ENCODE measurements around the gene ANGPTL2.

- RRBS, 2 experiments, result 8 to 10% methylated on average over 9 of the region's 37 CpGs
Measured at GRCh38 chr9:127121883-127122866, at the start of gene ANGPTL2. TSS of gene ANGPTL2 (minus strand) at chr9:127122635.

DNA sequence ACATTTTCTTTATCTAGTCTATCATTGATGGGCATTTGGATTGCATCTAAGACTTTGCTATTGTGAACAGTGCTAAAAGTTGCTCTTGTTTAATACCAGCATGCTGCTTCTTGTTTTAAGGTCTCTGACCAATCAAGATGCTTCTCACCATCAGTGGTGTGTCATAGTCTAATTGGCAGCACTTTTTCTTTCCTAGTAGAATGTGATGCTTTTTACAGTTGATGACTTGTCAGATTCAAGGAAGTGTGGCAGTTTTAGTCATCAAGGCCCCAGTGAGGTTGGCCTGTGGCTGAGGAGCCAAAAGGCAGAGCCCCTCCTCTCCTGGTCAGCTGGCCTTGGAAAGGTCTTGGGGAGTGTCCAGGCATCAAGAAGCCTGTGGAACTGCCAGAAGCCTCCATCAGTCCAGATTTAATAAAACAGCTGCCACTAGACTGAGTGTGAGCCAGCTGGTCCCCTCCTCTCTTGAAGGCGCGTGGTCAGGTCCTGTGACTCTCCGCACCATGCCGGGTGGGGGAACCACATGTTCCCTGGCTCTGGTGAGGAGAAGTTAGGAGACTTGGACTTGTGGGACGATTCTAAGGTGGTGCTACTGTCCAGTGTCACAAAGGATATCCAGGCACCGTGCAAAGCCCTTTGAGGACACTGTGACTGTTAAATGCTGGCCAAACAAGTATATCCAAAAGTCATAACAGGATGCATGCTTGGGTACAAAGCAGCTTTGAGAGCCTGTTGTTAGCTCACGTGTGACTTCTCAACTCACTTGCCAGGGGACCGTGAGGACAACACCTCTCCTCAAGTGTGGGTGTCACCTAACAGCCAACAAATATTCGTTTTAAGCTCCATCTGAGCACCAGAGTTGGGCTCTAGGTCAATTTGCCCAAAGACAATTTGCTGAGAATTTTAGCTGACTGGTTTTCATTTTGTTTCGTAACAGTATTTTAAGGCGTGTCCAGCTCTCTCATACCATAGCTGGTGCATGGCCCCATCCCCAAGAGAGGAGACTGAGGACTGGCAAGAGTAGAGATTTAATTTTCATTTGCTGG, 6.1 kb upstream of the ANGPTL2 start:
- RRBS, 2 experiments, result no CpG with 5 or more reads among the region's 11 CpGs

- RRBS, 2 experiments, result 10% methylated on average over 2 of the region's 16 CpGs
Measured at GRCh38 chr9:127133576-127134405, 11.4 kb upstream of the ANGPTL2 start.

DNA sequence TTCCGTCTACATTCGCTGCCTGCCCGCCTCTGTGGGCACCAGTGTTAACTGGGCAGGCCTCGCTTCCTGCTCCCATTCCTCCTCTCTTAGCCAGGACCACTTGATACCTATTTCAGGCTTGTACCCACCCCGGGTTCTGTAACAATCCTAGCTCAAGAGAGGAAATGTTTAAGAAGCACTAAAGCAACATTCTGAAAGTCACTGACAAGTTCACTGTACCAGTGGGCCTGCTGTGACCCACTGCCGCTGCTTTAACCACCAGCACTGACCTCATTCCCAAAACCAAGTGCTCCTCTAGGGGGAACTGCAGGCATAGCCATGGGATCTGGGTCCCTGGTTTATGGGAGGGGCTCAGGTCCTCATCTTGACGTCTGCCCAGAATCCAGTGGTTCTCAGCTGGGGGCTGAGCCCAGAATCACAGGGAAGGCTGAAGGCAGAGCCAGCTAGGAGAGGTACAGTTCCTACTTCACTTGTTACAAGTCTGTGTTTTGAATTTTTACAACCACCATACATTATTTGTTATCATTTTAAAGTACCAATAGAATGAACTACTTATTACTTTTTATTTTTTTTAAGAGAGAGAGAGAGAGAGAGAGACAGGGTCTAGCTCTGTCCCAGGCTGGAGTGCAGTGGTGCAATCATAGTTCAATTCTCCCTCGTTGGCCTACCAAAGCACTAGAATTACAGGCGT, 36.1 kb upstream of the SLC2A8 start:
- RRBS, 2 experiments, result no CpG with 5 or more reads among the region's 9 CpGs

DNA sequence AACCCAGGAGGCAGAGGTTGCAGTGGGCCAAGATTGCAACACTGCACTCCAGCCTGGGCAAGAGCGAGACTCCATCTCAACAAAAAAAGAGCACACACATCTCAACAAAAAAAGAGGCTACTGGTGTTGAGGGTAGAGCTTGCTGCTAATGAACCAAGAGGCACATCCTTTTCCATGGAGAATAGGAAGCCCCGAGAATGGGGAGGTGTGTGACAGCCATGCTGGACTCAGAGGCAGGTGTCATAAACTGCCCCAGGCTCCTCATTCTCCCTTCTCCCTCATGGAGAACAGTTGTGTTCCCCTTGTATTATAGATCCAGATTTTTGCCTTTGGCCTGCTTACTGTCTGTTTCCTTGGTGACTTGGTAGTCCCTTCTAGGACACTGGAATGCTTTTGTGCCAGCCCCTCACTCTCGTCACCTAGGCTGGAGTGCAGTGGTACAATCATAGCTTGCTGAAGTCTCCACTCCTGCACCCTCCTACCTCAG, 5.2 kb downstream of the RPL12 start:
- RRBS, 2 experiments, result no CpG with 5 or more reads among the region's 3 CpGs

GRCh38 chr9:127506927-127507521, 55.7 kb downstream of the LRSAM1 start:
- RRBS, 2 experiments, result 71 to 72% methylated on average over 5 to 7 of the region's 32 CpGs

DNA sequence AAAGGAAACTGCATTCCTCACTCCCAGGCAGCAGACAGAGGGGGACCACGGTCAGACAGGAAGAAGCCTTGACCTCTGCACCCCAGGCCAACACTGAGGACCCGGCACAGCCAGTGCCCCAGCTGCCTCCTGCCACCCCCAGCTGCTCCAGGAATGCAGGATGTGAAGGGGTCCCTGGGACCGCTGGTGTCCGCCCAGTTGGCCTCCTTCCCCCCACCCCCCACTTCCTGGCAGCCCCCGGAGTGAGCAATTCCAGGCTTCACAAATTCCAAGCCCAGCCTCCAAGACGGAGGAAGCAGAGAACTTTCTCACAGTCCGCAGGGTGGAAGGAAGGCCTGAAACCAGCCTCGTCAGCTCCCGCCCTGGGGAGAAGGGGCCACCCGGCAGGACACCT, 47.5 kb downstream of the NIBAN2 start:
- RRBS, 2 experiments, result no CpG with 5 or more reads among the region's 10 CpGs

DNA sequence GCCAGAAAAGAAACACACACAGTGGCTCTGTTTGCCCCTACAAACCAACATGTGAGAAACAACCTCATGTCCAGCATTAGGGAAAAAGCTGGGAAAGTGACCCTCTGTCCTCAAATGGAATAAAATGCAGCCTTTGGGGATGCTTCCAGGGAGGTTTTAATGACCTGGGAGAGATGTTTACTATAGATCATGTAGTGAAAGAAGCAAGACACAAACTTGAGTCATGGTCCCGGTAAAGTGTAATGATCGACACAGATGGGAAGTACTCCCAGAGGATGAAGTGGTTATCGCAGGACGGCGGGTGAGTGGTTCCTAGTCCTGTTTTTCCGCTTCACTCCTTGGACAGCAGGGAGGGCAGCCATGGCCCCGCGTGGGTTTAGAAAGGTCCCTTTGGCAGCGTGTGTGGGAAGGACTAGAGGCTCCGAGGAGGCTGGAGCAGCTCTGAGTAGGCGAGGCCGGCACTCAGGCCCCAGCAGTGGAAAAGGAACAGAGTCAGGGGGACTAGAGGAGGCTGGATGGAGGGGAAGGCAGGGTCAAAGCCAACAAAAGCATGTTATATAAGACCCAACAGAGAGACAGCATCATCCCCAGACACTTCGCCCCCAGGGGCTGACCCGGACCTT, 6.0 kb downstream of the NIBAN2 start:
- RRBS, 2 experiments, result 34 to 44% methylated on average over 1 of the region's 14 CpGs

DNA sequence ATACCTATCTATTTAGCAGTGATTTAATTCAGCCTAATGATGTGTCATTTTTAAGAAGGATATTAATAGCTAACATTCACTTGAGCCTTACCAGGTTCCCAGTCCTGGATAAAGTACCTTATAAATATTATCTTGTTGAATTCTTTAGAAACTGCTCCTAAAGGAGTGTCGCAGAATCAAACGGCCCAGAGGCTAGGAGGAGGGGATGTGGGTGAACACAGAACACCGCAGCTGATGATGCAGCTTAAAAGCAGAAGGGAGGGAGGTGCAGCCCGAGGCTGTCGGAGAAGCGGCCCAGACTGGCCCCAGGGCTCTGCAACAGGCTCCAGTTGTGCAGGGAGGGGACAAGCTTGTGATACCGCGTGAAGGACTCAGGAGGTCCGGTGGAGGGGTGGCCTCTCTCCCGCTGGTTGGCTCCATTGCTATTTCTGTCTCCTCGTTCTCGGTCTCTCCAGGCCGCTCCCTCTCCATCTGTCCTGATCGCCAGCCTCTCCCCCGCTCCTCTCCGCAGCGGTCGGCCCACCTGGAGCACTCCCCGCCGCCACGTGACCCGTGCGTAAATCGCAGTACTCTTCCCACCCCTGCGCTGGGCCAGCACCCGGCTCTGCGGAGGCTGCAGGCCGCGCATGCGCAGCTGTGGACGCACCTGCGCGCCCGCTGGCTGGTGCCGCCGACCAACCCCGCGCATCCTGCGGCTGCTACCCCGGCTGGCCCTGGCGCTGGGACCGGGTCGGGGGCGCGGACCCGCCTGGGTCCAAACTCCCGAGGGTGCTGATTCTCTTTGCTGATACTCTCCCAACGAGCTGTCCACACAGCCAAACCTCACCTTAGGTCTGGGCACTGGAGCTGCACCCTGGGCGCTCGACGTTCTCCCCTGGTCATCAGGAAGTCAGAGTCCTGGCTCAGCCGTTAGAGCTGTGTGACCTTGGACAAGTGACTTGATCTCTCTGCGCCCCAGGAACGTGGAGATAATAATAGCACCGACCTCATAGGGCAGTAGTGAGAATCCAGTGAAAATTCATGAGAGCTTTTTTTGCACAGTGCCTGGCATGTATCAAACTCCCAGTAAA, 3.8 kb upstream of the STXBP1 start:
- RRBS, 2 experiments, result 0% methylated on average over 5 of the region's 55 CpGs; no CpG with 5 or more reads in 1 of the 2 experiments

DNA sequence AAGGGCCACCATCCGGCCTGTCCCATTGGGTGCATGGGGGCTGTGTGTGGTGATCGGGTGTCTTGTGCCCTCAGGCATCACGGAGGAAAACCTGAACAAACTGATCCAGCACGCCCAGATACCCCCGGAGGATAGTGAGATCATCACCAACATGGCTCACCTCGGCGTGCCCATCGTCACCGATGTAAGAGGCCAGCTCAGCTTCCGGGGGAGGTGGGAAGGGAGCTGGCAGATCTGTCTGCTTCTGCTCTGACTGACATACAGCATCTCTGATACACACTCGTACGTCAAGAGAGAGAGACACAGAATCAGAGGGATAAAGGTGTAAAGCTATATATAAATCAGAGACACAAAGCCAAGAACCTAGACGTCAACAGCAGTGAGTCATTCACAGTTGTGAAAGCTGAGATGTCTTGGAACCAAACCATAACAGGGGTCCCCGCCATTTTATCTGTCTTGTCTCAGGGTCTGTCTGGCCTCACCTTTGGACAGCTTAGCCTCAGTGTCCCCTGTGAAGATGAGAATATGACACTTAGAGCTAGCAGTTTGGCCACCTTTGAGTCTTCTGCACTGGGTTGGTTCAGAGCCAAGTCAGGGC, 30.1 kb upstream of the CFAP157 start:
- RRBS, 2 experiments, result 86 to 88% methylated on average over 4 to 5 of the region's 14 CpGs

DNA sequence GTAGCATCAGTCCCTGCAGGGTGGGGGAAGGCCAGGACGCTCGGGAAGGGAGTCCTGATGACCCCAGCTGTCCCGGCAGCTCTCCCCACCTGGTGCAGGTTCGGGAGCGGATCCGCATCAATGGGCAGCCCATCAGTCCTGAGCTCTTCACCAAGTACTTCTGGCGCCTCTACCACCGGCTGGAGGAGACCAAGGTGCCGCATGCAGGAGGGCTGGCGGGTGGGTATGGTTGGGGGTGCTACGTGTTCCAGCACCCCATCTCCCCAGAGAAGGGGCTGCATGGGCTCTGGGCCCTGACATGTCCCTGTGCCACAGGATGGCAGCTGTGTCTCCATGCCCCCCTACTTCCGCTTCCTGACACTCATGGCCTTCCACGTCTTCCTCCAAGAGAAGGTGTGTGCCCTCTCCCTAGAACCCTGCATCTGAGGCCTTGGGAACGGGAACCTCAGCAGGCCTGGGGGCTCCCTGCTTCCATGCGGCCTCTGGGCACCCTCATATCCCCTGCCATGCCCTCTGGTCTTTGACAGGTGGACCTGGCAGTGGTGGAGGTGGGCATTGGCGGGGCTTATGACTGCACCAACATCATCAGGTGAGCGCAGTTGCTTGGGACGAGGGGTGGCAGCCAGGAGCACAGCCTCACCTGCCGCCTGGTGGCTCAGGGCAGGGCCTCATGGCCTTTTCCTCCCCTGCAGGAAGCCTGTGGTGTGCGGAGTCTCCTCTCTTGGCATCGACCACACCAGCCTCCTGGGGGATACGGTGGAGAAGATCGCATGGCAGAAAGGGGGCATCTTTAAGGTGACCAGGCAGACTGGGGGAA, 4.4 kb downstream of the FPGS start:
- RRBS, 2 experiments, result 75 to 91% methylated on average over 2 to 5 of the region's 23 CpGs

- RRBS, 2 experiments, result 4 to 11% methylated on average over 10 to 13 of the region's 58 CpGs
Measured at GRCh38 chr9:127824986-127826186, 22.7 kb downstream of the FPGS start.

GRCh38 chr9:127835555-127836673, 18.5 kb downstream of the ENG start:
- RRBS, 2 experiments, result no CpG with 5 or more reads among the region's 23 CpGs

GRCh38 chr9:127853654-127853903, 879 bp downstream of the ENG start:
- RRBS, 2 experiments, result no CpG with 5 or more reads among the region's 3 CpGs

DNA sequence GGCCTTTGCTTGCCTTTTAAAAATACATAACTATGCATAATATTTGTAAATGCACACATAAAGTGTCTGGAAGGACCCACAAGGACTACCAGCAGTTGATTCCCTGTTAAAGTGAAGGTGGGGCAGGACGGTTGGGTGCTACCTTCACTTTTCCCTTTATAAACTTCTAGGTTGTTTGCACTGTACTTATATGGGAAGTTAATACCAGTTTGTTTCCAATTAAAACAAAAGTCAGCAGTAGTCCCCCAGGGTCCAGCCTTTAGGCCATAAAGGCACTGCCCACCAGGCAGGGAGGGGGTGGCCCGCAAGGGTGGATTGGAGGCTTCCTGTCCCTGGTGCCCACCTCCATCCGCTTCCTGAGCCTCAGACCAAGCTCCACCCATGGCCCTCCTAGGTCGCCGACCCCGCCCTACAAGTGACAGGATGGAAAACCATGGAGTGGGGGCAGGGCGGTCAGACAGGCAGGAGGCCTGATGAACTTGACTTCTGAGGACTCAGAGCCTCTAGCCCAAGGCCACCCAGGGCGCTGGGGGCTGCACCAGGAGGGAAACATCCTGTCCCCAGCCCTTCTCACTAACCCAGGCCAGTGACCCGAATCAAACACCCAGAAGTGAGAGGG, 4.0 kb upstream of the ST6GALNAC6 start:
- RRBS, 2 experiments, result no CpG with 5 or more reads among the region's 9 CpGs

DNA sequence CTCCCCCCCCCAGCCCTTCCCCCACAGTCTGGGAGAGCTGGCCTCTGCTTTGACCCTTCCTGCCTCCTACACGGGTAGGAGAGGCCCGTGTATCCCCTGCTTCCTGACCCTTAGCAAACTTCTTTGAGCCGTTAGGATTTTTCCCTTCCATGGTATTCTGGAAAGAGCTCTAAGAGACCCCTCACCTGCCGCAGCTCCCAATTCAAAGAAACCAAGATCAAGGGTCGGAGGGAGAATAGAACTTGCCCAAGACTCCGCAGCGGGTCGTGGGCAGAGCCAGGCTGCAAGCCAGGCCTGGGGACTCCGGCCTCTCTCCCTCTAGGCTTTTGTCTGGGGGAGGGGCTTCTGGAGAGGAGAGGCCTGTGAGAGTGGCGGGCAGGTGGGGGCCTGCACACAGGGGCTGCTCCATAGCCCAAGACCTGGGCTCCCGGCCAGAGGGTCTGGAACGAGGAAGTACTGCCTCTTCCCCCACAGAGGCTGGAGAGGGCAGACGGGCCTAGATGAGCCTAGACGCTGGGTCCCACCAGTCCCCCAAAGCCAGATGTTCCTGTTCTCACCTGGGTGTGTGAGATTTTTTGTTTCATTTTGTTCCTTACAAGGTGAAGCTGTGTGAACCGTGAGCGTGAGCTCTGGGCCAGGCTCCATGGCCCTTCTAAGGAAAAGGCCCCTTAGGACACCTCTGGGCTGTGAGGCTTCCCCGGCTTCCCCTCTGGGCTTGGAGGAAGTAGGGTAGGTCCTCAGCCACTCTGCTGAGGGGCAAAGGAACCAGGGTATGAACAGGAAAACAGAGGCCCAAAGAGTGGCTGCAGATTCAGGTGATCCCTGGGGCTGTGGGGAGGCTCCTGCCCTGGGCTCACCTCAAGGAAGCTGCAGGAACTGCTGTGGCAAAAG, 5.2 kb upstream of the ST6GALNAC6 start:
- RRBS, 2 experiments, result no CpG with 5 or more reads among the region's 17 CpGs

- RRBS, 2 experiments, result 30 to 34% methylated on average over 4 of the region's 16 CpGs
Measured at GRCh38 chr9:127905241-127906344, 6.2 kb upstream of the ST6GALNAC6 start.

GRCh38 chr9:127928110-127929077, 2.2 kb downstream of the PIP5KL1 start:
- RRBS, 2 experiments, result 4% methylated on average over 10 of the region's 25 CpGs

- RRBS, 2 experiments, result no CpG with 5 or more reads among the region's 12 CpGs
Measured at GRCh38 chr9:127970371-127970842, 10.4 kb downstream of the EEIG1 start.

- RRBS, 2 experiments, result no CpG with 5 or more reads among the region's 14 CpGs
Measured at GRCh38 chr9:128030790-128031505, 36.2 kb downstream of the NAIF1 start.